OVCAR3 (cell line): ENCODE data around the gene GFOD1.

GRCh38 chr6:13412621-13412896, 74.8 kb downstream of the GFOD1 start:
- RRBS: no CpG with 5 or more reads among the region's 5 CpGs

DNA sequence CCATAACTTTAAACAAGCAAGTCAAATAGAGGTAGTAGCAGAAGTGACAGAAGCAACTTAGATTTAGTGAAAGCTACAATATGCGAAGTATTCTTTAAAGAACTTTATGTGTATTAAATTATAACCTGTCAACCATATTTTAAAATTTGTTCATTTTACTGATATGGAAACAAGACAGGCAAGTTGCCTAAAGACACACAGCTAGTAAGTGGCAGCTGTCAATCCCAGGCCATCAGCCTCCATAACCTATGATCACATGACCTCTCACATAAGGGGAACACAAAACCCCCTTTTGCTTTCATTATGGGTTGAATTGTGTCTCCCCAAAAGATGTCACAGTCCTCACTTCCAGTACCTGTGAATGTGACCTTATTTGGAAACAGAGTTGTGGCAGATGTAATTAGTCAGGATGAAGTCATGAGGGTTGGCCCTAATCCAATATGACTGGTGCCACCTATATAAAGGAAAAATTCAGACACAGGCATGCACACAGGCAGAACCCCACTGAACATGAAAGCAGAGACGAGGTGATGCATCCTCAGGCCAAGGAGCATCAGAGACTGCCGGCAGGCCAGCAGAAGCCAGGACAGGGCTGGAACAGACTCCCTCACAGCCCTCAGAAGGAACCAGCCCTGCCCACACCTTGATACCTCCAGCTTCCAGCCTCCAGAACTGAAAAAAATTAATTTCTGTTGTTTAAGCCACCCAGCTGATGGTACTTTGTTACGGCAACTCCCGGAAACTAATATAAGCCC, 33.6 kb downstream of the GFOD1 start:
- RRBS: no CpG with 5 or more reads among the region's 5 CpGs

DNA sequence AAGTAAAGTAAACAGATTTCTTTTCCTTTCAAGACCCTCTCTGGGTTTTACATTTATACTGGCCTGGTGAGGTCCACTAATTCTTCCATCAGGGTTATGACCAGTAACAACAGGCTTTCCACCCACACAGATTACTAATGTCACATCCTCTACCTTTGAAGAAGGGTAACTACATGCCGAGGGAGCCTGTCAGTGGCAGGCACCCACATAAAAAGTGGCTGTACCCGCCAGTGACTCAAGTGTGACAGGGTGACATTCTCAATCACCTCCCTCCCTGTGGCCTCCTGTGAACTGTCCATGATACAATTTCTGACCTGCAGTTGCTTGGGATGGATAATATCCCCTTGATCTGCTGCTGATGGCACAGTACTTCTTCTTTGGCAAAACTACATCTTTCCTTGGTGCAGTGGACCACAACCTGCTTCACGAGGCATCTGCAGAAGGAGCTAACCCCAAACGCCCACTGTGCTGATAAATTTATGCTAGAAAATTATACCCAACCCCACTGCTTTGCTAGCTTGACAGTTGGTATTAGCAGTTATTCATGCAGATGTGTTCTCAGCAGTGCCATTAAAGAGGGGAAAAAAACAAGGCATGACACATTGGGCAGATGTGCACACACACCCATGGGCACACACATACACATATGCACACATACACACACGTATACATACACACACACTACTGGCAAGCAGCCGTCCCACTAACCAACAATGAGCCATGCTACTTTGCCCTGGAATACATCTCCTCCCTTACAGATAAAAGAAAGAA, 20.9 kb downstream of the GFOD1 start:
- RRBS: no CpG with 5 or more reads among the region's 6 CpGs

DNA sequence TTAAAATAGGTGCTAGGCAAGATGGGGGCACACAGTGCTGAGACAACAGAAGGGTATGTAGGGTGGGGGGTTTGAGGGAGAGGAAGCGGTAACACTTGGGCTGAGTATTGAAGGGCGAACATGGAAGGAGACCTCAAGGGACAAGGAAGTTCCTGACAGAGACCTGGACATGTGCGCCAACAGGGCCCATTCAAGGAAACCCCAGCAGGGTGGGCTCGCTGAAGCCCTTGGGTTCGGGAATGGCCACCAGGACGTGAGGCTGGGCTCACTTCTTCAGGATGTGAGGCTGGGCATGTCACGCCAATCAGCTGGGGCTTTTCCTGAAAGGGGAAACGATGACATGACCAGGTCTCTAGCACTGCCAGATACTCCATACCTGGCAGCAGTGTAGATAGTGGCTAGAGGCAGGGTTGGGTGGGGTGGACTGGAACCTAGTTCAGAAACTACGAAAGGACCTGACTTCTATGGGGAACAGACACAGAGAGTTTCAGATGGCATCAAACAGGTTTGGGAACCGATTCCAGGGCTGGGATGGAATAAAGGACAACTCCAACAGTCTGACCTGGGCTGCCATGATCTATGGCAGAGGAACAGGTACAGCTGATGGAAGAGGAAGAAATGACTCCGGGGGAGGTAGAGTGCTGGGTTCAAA, 4.1 kb downstream of the GFOD1 start:
- RRBS: no CpG with 5 or more reads among the region's 11 CpGs

GRCh38 chr6:13487197-13488109, at the start of gene GFOD1:
Gene GFOD1 (minus strand): TSS chr6:13487600.
- RRBS: 4% methylated on average over 56 of the region's 106 CpGs

DNA sequence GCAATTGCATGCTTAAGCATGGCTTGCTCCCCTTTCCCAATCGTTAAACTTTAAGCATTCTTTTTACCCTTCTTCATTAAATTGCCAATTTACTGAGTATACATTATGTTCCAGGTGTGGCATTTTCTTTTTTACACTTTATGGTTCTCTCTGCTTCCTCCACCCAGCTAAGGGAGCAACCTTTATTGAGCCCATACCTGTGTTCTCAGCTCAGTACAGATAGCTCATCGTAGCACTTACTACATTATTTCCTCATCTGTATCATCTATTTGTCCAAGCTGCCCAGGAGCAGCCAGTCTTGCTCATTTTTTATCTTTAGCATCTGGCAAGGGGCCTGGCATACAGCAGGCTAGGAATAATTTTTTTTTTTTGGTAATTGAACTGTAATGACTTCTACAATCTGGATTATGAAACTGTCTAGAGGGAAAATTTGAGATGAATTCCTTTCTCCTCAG, 3.3 kb downstream of the MCUR1 start:
- RRBS: no CpG with 5 or more reads among the region's 2 CpGs

- RRBS: no CpG with 5 or more reads among the region's 8 CpGs
Measured at GRCh38 chr6:13925442-13925735, 637 bp downstream of the RNF182 start.

DNA sequence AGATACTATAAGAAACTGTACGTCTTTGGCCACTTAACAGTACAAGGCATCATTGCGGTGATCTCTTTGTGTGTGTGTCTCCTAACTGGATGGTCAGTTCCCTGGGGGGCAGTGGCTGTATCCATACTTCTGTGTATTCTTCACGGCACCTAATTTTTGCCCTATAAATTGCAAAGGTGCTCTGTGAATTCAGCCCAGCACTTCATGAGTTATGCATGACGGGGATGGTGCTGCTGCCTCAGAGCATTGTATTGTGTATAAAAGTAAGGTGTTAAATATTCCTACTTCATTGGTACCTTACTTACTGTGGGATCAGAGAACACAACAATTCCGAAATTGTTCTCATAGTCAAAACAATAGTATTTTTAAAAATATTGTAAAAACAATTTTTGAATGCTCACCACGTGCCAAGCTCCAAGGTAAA, 1.5 kb downstream of the CD83 start:
- RRBS: no CpG with 5 or more reads among the region's 6 CpGs

- RRBS: no CpG with 5 or more reads among the region's 8 CpGs
Measured at GRCh38 chr6:14121728-14122812, 4.5 kb downstream of the CD83 start.

- RRBS: no CpG with 5 or more reads among the region's 5 CpGs
Measured at GRCh38 chr6:14636067-14636539, 518.5 kb downstream of the CD83 start.

GRCh38 chr6:14729591-14730022, 516.3 kb upstream of the JARID2 start:
- RRBS: no CpG with 5 or more reads among the region's 4 CpGs

- RRBS: no CpG with 5 or more reads among the region's 10 CpGs
Measured at GRCh38 chr6:15246951-15247407, 1.1 kb downstream of the JARID2 start.

DNA sequence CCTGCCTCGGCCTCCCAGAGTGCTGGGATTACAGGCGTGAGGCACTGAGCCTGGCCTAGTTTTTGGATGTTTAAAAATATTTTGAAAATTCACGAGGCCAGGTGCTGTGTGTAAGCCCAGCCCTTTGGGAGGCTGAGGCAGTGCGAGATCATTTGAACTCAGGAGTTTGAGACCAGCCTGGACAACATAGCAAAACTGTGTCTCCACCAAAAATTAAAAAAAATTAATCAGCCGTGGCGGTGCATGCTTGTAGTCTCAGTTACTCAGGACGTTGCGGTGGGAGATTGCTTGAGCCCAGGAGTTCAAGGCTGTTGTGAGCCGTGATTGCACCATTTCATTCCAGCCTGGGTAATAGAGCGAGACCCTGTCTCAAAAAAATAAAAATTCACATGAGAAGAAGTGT, 45.0 kb downstream of the JARID2 start:
- RRBS: no CpG with 5 or more reads among the region's 10 CpGs

DNA sequence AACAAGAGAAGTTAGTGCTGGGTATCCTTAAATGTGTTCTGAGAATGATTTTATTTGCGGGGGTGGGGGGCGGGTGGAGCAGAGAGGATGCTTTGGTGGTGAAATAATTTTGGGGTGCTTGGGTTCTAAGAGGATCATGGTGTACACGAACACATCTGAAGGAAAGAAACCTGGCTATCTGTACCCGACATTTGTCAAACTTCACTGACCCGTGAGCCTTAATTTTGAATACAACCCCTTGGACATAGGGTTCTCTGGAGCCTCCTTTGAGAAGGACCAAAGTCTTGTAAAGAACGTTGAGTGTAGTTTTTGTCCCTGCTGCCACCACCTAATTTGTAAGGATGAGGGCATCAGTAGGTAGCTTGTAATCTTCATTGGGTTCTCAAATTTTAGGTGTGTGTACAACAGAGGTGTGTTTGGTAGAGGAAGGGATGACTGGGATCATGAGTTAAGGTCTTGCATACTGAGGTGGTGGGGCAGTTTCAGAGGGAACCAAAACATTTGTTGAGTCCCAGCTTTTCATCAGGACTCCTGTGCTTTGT, 53.1 kb downstream of the JARID2 start:
- RRBS: no CpG with 5 or more reads among the region's 6 CpGs

DNA sequence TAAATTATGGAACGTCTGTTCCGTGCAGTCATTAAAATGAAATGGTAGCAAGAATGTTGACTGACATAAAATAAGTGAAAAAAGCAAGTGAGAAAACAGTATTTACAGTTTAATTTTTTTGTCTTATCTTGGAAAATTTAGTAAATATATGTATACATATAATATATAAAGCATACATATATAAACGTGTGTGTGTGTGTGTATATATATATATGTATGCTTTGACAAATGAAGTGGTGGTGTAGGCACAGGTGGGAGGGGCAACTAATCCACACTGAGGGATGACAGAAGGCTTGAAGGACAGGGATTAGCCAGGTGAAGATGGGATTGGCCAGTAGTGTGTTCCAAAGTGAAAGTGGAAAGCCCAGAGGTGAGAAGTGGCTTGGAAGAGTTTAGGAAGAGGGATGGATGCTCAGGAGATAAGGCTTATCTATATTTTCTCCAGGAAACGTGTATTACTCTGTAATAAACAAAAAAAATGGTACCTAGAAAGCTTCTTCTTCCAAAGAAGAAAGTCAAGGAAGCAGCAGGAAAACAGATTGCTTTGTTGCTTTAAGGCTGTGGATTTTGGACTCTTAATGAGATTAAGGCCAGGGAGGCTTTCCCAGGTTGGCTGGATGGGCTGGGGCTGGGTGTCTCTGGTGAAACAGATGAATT, 63.7 kb downstream of the JARID2 start:
- RRBS: no CpG with 5 or more reads among the region's 4 CpGs

DNA sequence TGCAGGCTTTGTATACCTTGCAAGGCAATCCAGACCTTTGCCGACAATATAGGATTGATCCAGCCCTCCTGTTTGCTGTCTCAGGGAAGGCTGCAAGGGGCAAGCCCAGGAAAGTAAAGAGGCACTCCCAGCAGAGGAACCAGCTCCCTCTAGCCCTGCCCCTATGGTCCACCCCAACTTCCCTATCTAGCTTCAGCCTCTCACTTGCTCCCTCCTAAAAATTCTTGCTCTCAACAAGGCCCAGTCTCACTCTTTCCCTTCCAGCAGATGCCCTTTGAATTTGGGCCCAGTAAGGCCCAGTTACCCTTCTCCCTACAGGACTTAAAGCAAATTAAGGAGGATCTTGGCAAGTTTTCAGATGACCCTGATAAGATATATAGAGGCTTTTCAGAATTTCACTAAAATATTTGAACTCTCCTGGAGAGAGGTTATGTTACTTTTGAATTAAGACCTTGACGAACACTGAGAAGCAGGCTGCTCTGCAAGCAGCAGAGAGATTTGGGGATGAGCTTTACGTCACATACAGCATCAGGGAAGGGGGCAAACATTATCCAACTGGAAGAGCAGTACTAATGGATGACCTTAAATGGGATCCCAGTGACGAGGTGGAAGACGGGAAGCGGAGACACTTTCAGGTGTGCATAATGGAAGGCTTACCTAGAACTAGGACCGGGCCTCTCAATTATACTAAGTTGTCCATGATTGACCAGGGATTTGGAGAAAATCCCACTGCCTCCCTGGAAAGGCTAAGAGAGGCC, 92.8 kb downstream of the JARID2 start:
- RRBS: no CpG with 5 or more reads among the region's 7 CpGs

DNA sequence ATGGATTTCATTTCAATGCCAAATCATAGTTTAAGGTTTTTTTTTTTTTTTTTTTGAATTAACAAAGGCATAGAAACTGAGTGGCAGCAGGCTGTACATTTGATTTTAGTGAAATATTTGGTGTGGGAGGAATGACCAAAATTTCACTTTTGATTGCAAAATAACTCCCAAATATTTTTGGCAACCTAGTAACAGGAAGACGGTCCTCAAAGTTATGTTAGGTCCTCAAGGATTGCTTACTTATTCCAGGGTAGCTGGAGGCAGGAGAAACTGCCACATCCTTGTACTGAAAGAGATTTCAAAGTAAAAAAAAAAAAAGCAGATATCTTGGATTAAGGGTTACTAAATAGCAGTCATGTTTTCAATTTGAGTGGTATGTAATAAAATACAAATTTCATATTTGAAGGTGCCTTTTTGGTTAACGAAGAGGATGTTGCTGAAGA, 104.8 kb downstream of the JARID2 start:
- RRBS: no CpG with 5 or more reads among the region's 2 CpGs

DNA sequence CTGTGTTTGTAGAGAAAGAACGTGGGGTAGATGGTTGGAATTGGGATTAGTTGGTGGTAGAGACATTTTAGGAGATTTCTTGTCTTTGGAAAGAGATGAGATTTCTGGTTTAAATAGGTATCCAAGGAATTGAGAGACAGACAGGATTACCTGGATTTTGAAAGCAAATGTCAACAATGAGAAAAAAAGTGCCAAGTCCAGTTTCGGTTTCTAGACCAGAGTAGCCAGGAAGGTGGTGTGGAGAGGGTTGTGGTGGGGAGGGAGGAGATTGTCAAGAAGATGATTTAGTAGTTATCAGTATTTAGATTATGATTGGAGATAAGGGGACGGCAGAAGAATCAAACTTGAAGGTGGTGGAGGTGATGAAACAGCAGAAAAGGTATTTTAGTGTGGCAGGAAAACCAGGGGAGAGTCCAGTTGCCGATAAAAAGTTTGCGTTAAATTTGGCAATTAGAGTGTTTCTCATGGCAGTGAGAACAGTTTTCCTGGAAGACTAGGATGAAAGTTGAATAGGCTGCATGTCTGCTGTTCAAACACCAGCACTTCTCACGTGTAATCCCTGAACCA, 116.9 kb downstream of the JARID2 start:
- RRBS: no CpG with 5 or more reads among the region's 6 CpGs

GRCh38 chr6:15366142-15366958, 120.5 kb downstream of the JARID2 start:
- RRBS: no CpG with 5 or more reads among the region's 8 CpGs

DNA sequence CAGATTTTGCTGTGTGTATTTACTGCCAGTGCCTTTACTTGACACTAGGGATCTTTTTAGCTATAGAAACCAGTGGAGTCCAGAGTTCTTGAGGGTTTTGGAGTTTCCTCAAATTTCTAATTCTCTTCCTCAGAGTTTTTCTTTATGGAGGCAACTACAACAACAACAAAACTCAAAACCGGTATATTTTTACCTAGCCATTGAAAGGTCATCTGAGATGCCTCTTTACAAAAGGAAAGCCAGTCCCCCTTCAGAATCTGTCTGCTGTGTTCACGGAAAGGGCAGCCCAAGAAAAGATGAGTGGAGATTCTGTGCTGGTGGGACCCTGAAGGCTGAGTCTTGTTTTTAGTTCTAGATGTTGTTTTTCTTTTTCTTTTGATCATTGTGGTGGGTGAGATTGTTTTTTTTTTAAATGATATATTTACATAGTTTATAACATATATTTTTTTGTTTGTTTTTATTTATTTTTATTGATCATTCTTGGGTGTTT, 168.5 kb downstream of the JARID2 start:
- RRBS: no CpG with 5 or more reads among the region's 2 CpGs